Mesenchymal stem cell of adipose (primary cell): ENCODE results near the gene MID1IP1.

DNA sequence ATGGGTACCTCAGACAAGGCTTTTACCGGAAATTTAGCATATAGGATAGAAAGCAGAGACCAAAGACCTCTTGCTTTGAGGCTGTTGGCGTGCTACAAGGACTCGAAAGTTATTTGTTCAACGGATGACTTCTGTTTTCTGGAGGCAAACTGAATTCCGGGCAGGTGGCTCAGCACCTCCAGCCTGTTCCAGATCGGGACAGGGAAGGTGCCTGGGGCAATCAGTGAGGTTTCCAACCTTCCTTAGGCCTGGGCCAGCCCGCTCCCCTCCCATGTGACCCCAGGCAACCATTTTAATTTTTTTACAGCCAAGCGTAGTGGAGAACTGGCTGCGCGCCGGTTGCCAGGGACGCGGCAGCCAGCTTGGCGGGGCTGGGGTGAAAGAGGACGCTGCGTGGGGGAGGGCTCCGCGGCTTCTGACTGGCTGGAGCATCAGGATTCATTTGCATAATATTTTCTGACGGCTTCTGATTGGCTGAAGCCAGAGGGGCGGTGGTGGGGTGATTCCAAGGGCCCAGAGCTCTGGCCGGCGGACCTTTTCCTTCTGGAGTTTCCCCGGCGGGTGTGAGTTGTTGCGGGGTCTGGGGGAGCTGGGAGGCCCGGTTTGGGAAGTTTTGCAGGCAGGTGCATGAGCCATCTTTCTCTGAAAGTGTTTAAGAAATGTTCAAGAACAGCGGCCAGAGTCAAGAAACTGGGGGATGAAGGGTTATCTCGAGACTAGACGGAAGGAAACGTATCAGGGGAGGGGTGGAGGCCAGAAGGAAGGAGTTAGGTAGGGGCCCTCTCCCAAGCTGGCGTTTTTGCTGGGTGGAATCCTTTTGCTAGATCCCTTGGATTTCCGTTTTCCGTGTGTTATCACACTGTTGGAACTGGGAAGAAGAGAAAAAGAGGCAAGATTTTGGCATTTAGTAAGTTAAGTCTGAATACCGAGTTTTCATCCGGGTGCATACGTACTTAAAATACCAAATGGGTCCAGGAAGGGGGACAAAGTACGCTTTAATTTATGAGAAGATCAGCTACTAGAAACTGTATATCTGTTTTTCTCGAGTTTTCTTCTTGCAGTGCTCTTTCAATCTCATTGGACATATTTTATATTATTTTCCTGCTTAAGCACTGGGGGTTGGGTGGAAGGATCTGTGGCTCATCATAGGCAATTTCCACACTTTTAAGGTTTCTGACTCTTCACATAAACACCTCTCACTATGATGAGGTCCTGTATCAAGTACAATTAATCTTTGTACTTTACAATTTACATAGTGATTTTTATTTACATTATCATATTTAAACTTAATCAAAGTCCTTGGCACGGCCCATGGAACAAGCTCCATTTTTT, at the start of gene MID1IP1:
TSS of gene MID1IP1 (plus strand) at position 535 of the 1,332 bp plus-strand sequence.
- CAGE, long polyA plus RNA: no peak

DNA sequence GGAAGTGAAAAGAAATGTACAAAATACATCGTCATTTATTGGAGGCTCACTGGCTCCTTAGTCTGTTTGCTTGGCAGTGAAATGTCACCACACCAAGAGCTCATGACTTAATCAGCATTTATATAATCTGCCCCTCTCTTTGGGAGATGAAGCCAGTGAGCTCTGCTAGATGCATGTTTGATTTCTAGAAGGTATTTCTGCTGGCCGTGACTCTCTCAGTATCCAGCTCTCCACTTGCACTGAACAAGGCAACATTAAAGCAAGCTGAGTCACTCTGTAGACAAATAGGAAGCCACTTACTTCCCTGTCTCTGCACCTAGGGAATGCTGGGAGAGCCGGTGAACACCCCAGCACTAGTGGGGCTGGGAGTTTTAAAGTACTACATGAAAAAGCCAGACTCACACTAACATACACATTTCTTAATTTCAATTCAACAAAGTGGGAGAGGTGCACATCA, 79.2 kb downstream of the MID1IP1 start:
- CAGE, long polyA plus RNA: no peak

GRCh38 chrX:39477489-39478262, 620.1 kb downstream of the BCOR start:
- CAGE, long polyA plus RNA: no peak

DNA sequence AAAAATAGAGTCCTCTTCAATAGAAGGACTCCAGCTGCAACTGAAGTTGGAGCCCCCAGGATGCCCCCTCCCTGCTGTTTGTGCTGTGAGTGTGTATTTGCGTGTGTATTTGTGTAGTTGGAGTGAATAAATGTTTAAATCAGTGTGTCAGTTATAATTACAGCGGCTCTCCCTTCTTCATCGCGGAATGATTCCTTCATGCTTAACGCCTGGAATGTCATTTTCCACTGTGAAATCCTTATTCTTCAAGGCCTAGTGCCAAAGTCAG, 583.1 kb downstream of the BCOR start:
- CAGE, long polyA plus RNA: no peak

DNA sequence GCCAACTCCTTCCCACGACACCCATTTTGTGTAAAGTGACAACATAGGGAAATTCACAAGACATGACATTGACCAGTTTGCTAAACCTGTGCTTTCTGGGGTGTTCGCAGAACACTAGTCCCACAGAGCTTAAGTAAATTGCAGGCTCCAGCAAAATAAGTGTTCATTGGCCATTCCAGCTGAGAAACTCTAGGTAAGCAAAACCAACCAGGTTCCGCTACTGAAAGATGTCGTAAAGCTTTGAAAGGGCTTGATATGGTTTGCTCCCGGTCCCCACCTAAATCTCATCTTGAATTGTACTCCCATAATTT, 563.7 kb downstream of the BCOR start:
- CAGE, long polyA plus RNA: no peak

GRCh38 chrX:39645409-39646052, 452.2 kb downstream of the BCOR start:
- CAGE, long polyA plus RNA: no peak

DNA sequence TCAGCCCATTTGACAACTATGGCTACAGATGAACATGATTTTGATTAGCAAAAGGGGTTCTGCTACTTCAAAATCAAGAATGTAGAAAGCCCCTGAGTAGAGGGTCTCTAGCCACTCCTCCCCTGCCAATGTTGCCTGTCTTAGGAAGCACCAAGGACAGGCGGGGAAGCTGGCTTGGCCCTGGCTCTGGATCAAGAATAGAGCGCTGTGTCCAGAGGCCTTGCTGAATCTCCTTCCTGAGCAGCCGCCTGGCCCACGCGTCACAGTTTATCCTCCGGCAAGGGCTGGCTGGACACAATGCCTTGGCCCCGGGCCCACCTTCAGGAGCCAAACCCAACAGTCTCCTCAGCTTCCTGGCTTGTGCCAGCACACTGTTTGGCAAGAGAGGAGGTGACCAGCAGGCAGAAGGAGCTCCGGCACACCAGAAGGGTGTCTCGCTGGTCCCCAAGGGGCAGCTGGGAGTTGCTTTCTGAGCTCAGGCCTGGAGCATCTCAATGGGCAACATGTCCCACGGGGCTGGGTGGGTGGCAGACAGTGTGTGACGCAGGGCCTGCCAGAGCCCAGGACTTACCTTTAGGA, 361.6 kb downstream of the BCOR start:
- CAGE, long polyA plus RNA: no peak

DNA sequence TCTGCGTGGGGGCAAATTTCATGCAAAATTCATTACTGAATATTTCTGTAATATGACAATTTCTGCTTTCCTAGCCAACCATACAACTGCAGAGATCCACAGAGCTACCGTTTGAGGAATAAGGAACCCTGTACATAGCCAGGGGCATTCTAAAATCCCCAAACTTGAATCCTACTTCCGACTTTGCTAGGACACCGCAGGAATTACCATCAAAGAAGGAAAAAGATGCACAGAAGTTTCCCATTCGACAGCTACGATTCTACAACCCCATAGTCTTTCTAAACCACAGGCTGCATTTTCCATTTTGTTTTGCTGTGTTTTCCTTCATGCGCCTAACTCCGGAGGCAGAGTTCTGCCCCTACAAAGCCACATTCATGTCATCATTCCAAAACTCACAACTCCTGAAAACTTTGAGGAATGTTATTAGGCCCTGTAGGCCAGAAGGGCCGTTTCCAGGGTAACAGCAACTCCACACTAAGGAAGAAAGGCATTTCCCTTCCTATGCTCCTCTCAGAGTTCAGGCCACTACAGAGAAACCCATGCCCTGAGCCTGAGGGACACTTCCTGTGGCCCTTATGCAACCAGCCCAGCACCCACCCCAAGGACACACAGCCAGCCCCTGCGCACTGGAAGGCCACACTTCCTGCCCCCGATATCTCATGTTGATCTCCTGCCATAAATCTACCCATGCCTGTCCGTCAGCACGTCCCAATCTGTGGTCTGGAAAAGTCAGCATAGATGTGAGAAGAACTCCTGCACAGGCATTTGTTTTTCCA, 289.4 kb downstream of the BCOR start:
- CAGE, long polyA plus RNA: no peak

GRCh38 chrX:39895136-39895927, 202.4 kb downstream of the BCOR start:
- CAGE, long polyA plus RNA: no peak

DNA sequence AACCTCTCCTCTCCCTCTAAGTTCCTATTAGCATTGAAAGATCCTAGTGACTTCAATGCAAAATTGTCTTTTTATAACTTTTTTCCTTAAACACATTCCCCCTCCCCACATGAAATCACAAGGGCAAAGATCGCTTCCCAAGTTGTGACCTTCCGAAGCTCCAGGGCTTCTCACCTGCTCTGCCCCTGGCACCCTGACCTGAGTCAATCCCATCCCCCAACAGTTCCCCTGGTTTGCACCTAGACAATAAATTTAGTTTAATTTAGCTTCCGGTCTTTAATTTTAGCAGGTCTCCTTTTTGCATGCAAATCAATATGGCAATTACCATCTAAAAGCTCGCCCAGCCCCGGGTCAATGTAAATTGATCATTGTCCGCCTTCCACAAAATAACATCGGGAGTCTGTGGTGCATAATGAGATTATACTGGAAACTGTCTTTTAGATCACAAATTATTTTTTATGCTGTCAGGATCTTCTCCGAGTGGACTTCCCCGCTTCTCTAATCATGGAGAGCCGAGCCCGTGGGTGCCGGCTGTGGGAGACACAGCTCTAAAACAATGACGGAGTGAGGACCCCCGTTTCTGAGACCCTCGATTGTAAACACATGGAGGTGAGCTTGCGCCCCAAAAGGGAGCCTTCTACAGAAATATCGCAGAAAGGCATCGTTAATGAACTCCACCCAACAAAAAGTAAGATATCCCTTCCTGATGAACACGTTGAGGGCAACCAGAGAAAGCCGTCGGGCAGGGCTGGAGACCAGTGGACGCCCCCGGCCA, 6.7 kb downstream of the BCOR start:
- CAGE, long polyA plus RNA: no peak

- CAGE, long polyA plus RNA: no peak
These were observed 4.1 kb downstream of the BCOR start for GRCh38 chrX:40093359-40094378.

- CAGE, long polyA plus RNA: no peak
These were observed 2.2 kb upstream of the BCOR start for GRCh38 chrX:40099632-40100603.

GRCh38 chrX:40107743-40108841, 10.3 kb upstream of the BCOR start:
- CAGE, long polyA plus RNA: no peak

DNA sequence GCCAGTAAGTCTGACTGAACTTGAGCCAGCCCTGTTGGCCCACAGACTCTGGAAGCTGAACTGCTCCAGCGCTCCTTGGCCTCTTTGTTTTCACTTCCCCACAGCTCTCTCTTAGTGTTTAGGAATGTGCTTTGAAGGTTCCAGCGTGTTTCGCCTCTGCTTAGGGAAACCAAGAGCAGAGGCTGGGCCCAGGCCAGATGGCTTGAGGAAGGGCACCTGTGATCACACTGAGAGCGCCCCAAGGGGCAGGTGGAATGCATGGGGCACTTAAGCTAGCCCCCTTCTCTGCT, 43.4 kb upstream of the BCOR start:
- CAGE, long polyA plus RNA: no peak

DNA sequence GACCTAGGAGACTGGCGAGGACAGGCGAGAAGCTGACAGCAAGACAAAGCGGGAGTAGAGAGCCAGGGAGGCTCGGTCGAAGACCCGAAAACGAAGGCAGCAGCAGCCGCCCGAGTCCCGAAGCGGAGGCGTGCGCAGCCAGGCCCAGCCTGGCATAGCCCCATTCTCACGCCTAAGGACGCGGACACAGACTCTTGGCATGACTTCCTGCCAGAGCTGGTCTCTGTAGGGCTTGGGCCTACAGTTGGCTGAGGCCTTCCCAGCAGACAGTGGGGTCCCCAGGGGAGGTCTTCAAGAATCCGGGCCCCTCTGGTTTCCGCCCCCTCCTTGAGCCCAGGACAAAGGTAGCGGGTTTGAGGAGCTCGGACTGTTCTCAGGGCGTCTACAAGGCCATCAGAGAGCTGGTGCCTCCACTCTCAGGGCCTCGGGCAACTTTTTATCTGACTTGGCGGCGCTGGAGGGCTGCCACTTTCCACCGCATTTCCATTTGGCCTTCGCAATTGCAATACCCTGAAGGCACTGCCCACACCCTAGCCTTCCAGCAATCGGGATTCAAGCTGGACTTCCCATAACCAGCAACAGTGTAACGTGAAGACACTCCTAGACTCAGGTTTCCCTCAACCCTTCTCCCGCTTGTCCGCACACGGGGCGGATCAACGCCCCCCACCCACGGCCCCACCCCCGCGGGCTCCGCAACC, 50.0 kb upstream of the BCOR start:
- CAGE, long polyA plus RNA: no peak

DNA sequence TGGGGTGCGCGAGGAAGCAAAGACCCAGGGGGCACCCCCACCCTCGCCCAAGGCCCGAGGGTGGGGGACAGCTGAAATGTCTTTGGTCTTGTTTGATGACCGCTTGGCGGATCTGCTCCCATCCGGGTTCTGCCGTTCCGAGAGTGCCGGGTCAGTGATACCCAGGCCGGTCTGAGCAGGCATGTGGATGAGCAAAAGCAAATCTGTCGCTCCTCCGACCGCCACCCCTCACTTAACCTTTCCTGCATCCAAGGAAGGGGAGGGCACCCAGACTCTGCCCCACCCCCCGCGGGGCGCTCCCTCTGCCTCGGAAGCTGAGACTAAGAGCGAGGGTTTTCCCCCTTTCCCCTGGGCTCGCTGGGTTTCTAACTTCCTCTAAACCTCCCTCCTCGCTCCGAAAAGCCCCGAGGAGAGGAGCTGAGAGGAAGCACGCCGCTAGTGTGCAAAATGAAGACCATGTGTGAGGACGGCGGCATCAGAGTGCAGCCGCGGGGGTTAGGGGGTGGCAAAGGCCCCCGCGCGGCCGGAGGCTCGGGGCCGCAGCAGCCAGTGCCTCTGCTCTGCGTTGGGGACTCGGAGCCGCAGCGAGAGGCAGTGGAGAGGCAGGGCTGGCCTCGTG, 55.6 kb upstream of the BCOR start:
- CAGE, long polyA plus RNA: no peak

GRCh38 chrX:40168794-40169013, 70.9 kb upstream of the BCOR start:
- CAGE, long polyA plus RNA: no peak

- CAGE, long polyA plus RNA: no peak
These were observed 164.4 kb upstream of the BCOR start for GRCh38 chrX:40261968-40262685.

DNA sequence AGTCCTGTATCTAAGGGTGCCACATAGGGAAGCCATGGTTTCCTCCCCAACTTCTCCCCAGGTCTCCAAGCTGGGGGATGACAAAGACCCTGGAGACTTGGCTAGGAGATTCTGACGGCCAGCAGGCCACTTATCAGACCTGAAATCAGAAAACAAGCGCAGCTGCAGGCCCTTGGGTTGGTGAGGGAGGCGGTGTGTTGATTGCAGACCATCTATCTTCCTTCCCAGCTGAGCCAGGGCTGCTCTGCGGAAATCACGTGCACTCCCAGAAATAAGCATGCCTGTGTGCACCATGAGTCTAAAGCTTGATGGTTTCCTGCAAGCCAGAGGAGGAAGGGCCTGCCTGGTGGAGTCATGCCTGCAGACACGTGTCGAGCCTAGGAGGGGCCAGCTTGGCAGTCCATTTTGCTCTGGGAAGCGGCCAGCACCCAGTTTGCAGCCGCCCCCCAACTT, 175.6 kb upstream of the BCOR start:
- CAGE, long polyA plus RNA: no peak

GRCh38 chrX:40434751-40435416, 145.9 kb upstream of the ATP6AP2 start:
- CAGE, long polyA plus RNA: no peak